Neural crest cell (in vitro differentiated cells): Measurements from ENCODE around the genes HOXB9 and B4GALNT2.

GRCh38 chr17:48121840-48122844 lies 14.6 kb downstream of the SNX11 start:
- PRO-cap: bidirectional peak, plus-strand start at chr17:48122559, minus-strand start at chr17:48122376

- PRO-cap: no peak
Measured at GRCh38 chr17:48130333-48130814, 22.8 kb downstream of the SNX11 start.

DNA sequence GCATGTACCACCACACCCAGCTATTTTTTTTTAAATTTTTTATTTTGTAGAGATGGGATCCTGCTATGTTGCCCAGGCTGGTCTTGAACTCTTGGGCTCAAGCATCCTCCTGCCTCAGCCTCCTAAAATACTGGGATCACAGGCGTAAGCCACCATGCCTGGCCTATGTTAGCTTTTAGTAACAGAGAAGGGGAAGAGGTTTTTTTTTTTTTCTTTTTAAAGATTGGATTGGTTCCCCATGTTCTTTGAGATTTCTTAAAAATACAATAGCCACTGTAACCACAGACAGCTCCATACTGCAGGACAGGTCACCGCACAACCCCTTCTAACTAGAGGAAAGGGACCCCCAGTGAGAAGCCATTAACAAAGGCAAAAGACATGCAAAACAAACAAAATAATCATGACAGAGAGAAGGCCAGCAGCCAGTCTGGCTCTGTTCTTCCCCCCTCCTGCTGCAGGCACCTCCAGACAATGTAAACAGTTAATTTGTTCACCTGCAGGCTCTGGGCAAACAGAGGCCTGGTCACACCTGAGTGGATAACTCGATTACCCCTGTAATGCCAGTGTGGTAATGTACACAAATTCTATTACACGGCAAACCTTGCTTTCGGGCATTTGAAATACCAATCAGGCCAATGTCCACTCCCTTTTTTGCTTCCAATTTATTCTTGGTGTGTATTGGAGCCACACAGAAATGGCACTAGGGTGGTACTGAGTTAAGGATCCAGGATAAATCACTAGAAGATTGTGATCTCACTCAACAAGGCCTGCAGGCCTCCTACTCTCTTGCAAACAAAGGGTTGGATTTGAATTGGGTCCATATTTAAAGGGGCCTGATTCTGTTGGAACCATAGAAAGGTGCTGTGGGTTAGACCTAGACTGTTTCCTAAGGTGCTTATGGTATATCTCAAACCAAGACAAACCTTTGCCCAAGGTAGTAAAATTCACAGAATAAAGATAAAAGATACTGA lies 53.0 kb downstream of the SNX11 start:
- PRO-cap: no peak

DNA sequence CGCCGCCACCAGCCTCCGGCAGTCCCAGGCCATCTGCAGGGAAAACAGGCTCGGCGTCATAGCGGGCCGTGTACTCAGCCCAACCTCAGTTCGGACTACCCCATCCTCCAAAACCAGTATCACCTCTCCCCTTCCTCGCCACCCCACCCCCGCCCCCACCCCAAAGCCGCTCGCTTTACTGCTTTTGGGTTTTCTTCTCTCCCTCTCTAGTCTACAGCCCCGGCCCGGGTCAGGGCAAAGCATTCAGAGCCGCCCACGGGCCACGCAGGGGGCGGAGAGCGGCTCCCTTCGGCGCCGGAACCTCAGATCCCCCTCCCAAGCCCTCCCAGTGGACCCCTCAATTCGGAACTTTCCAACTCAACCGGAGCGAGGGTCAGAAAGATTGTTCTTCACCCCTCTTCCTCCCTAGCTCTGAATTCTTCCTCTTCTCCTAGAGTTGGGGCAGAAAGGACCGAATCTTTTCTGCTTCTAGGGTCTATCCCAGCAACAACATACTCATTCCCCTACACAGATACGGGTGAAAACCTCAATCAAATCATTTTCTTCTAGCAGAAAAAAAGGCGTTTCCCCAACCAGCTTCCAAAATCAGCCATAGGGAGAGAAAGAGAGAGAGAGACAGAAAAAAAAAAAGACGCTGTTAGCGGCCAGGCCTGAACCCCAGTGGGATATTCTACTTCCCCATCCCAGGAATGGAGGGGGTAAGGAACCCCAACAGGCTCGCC lies 1.0 kb downstream of the HOXB2 start:
- PRO-cap: bidirectional peak, plus-strand start at position 242 of the sequence, minus-strand start at position 97 of the sequence

GRCh38 chr17:48562268-48563000 lies 15.7 kb downstream of the HOXB4 start:
- PRO-cap: no peak

- PRO-cap: bidirectional peak, plus-strand start at chr17:48610104, minus-strand start at chr17:48609914
Measured at GRCh38 chr17:48609299-48610023, 1.4 kb downstream of the HOXB7 start.

- PRO-cap: unidirectional peak, minus-strand start at chr17:48626175; bidirectional peak, plus-strand start at chr17:48626863, minus-strand start at chr17:48626358
Measured at GRCh38 chr17:48625491-48626408, at the start of gene HOXB9. Gene HOXB9, minus strand, starts transcription at chr17:48626358.

GRCh38 chr17:48628569-48629208 lies 2.5 kb upstream of the HOXB9 start:
- PRO-cap: no peak

DNA sequence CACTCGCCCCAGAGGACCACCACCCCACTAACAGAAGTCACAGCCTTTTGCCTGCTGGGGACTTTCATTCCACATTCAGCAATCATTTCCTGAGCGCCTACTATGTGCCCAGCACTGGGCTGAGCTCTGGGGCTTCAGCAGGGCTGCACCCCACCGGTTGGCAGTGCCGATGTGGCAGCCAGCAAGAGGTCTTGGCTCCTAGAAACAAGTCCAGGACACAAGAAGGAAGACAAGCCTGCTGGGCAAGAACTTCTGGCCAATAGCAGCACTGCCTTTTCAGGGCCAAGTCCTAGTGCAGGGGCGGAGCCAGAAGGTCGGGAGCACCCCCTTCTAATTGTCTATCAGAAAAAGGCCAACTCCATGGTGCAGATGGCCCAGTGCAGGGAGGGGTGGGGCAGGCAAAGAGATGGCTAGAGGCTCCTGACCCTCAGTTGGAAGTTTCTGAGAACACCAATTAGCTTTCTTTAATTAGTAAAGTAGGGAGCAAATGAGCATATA lies 13.0 kb upstream of the HOXB9 start:
- PRO-cap: no peak

GRCh38 chr17:48719421-48719599 lies 3.0 kb downstream of the PRAC1 start:
- PRO-cap: no peak

DNA sequence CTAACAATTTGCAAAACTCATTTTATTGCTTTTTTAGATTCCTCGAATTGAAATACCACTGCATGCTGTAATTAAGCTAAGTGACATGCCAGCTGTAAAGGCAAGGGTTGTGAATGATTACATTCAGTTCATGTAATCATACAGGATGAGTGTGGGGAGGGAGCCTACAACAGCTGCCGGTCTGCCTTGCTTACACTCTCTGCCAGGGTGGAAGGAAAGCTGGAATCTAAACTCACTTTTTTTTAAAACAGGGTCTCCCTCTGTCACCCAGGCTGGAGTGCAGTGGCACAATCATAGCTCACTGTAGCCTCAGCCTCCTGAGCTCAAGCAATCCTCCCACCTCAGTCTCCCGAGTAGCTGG lies 29.2 kb upstream of the HOXB13 start:
- PRO-cap: no peak

DNA sequence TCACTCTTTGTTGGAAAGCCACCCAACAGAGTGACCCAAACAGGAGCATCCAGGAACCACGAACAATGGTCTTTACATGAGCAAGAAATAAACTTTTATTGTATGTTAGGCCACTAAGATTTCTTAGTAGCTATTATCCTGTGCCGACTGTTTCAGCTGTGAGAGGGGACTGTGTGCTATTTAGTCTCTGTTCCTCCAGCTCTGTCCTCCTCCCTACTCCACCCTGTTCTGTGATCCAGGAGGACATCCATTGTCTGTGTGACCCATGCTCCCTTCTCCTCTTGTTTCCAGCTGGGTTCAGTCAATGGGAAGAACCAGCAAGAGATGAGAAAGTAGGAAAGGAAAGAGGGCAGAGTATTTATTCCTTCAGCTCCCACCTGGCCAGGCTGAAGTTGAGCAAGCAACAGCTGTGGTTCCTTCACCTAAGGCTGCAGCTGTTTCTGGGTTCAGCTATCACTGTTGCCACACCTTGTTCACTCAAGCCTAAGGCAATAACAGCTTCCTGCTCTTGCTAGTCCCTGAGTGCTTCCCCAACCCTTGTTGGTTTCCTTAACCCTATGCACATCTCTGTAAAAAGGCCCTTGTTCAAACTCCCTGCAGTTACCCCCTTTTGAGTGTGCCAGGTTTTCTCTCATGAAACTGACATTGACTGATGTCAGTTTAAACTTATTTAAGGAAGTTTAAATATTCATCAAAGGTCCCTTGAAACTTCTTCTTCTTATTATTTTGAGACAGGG lies 14.8 kb upstream of the B4GALNT2 start:
- PRO-cap: no peak

DNA sequence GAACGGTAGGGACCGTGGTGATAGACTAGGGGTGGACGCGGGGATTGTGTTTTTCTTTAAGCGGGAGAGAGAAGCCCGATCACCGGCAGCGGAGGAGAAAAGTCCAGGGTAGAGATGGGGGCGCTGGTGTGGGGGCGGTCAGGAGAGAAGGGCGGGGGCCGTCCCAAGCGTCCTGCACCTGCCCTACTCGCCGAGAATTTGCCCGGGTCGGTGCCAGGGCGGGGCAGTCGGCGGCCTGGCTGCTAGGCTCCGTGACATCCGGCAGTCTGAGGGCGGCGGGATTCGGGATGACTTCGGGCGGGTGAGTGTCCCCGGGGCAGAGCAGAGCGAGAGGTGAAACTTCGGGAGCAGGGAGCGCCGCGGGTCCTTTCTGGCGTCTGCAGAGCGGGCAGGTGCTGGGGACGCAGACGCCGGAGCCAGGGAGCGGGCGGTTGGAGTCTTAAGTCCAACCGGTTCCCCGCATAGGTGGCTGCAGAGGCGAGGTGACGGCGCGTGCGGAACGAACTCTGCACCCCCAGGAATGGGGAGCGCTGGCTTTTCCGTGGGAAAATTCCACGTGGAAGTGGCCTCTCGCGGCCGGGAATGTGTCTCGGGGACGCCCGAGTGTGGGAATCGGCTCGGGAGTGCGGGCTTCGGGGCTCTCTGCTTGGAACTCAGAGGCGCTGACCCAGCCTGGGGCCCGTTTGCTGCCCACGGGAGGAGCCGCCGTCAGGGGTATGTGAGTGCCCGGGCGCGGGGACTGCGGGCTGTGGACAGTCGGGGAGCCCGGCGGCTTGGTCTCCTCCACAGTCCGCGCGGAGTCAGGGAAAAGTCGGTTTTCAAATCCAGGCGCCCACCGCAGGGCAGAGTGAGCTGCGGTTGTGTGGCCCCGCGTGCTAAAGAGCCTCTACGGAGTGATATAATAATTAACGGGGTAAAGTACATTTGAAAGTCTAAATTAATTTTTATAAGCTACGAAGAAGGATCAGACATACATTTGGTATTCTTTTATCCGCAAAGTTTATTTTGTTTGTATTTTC lies at the start of gene B4GALNT2:
Gene B4GALNT2, plus strand, starts transcription at position 264 of the 1,019 bp plus-strand sequence.
- PRO-cap: no peak

GRCh38 chr17:49260016-49260993 lies 29.7 kb upstream of the PHOSPHO1 start:
- PRO-cap: bidirectional peak, plus-strand start at chr17:49260244, minus-strand start at chr17:49260216; unidirectional peak, minus-strand start at chr17:49260616

DNA sequence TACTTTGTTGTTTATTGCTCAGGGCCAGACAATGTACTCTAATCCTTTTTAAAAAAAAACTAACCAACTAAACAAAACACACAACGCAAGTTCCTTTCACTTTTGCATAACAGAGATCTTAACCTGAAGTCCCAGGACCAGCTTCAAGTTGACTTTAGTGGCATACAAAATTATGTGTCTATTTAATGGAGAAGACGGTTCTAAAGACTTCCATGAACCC lies 1.9 kb downstream of the ZNF652 start:
- PRO-cap: no peak

- PRO-cap: no peak
Measured at GRCh38 chr17:49403628-49404207, 11.0 kb downstream of the PHB1 start.

DNA sequence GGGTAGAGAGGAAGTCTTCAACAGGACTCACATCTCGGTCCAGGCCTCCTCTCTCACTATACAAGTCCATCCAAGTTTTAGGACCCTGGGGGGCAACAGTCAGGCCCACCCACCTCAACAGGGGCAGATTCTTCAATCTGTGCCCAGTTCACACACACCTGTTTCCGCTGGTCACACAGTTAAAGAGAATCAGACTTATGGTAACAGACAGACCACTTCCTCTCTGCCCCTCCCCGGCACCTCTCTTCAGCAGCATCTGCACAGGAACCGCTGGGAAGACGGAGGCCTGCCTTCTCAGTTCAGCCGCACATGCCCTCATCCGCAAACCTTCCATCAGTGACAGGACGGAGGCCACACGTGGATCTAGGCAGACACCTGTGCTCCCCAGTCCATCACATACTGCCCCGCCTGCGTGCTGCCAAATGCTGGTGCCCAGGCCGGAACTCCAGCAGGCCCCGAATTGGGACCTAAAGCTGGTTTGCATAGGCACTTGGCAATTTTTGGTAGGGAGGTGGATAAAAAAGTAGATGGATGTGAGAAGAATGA lies 10.3 kb downstream of the PHB1 start:
- PRO-cap: no peak

DNA sequence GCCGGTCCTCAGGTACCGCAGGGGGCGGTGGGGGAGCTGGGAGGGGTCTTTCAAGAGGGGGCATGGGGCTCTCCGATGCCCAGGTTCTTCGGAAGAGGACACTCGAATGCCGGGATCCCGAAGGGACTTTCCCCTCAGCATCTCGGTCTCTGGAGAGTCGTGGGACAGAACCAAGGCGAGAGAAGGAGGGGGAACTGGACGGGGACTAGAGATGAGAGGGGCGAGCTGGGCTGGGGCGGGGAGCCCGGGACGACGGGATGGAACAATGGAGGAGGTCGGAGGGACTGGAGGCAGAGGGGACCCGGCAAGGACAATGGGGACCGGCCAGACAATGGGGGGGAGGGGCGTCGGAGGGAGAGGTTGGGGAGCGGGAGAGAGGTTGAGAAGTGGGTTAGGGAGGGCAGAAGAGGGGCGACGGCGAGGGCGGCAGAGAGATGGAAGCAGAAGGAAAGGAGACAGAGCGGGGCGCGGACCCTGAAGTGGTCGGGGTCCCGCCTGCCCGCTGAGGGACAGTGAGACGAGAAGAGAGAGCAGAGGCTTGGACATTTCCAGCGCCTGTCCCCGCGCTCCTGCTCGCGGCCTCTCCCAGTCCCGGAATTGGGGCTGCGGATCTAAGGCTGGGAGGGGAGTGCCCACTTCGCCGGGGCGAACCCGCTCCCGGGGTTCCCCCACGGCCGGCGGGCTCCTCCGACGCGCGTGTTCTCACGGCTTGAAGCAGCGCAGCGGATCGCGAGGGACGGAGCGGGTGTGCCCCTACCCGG lies 797 bp downstream of the NGFR start:
- PRO-cap: bidirectional peak, plus-strand start at position 403 of the sequence, minus-strand start at position 286 of the sequence

DNA sequence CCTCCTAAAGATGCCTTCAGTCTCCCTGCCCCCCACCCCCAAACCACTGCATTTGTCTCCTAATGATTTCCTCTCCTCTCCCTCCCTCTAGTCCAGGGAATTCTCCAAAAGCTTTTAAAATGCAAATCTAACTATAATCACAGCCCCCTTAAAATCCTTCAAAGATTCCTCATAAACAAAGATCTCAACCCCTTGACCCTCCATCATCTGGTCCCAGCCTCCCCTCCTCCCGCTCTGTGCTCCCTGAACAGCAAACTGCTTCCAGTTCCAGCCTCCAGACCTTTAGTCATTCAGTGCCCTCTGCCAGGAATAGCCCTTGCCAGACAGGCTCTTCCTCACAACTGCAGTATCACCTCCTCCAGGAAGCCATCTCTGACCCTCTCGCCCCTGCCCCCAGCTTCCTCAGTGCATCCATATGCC lies 2.3 kb upstream of the NXPH3 start:
- PRO-cap: no peak

DNA sequence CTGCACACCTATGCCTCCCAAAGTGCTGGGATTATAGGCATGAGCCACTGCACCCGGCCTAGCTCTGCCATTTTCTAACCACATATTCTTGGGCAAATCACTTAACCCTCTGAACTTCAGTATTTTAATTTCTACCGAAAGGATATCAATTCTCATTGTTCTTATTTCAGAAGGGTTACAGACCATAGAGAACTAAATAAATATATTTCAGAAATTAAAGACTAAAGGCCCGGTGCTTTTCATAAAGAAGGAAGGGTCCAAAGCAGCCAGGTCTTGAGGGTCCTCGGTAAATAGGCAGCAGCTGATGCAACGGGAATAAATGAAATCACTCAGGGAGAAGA lies 33.4 kb downstream of the NXPH3 start:
- PRO-cap: no peak